Vagina (tissue), 1 donor: ENCODE data around the genes SMYD3, SCCPDH, ZNF669, ZNF496 and OR1C1.

DNA sequence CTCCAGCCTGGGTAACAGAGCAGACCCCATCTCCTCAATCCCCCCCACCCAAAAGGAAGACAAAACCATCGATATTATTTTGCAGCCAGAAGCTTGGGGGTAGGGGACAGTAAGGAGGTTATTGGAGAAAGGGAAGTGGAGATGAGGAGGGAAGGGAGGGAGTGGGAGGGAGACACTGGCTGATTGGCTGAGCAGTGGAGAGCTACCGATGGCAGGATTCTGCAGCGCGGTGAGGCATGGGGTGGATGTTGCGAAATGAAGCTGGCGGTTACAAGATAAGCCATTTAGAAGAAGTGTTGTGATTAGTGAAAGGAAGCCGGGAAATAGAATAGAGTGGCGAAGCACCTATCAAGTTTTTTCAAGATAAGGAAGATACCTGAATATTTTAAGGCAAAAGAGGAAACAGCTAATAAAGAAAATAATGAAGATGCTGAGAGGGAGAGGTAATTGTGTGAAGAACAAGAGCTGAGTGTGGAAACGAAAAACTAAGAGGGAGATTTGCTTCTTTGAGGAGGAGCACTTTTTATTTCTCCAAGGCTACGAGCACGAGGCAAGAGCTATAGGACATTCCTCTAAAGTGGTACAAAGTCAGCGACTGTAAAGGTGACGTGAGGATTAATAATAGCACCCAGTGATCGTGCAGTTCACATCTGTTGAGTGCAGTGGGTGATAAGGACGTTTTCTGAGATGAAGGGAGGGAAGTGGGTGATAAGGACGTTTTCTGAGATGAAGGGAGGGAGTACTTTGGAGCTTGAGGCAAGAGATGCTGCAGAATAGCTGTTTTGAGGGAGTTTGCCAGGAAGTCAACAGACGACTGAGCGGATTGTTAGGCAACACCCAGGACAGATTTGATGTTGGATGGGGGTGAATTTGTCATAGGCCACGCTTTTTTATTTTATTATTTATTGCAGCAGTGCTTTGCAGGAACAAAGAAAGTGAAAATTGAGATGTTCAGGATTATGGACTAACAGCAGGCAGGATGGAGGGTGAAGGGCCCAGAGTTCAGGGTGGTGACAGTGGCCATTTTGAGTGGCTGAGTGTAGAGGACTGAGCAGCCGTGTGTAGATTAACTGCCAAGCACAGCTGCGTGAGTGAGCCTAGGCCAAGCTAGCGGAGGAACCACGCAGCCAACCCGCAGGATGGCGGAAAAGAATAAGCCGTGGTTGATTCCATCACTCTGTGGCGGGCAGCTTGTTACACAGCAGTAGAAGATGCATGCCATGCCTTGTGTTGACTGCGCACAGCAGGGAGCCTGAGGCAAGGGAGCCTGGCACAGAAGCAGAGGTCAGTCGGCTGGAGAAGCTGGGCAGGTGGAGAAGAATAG lies 82.3 kb downstream of the EFCAB2 start:
- PRO-cap, result no peak
- RAMPAGE, long total RNA, result no peak

DNA sequence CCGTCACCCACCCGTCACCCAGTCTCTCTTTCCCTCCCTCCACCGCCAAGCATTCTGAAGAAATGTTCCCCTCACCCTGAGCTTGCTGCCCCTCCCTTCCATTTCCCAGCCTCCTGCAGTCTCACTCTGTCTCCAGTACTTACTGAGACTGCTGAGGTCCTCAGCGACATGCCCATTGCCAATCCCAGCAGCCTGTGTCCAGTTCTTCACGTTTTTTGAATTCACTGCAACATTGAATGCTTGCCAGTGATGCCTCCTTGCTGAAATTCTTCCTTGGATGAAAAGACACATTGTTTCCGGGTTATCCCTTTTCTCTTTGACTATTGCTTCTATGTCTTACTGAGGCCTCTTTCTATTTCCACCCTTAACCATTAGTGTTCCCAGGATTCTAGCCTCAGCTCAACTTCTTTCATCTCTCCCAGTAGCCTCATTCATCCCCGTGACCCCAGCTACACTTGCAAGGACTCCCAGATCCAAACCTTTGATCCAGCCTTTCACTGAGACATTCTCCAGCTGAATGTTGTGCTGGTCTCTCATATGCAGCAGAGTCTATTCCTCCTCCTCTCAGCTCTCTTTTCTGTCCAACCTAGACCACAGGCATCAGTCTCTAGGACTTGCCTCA lies 46.5 kb upstream of the KIF26B start:
- PRO-cap, result no peak
- RAMPAGE, long total RNA, result no peak

GRCh38 chr1:245257519-245257741 lies 102.6 kb downstream of the KIF26B start:
- PRO-cap, result no peak
- RAMPAGE, long total RNA, result no peak

DNA sequence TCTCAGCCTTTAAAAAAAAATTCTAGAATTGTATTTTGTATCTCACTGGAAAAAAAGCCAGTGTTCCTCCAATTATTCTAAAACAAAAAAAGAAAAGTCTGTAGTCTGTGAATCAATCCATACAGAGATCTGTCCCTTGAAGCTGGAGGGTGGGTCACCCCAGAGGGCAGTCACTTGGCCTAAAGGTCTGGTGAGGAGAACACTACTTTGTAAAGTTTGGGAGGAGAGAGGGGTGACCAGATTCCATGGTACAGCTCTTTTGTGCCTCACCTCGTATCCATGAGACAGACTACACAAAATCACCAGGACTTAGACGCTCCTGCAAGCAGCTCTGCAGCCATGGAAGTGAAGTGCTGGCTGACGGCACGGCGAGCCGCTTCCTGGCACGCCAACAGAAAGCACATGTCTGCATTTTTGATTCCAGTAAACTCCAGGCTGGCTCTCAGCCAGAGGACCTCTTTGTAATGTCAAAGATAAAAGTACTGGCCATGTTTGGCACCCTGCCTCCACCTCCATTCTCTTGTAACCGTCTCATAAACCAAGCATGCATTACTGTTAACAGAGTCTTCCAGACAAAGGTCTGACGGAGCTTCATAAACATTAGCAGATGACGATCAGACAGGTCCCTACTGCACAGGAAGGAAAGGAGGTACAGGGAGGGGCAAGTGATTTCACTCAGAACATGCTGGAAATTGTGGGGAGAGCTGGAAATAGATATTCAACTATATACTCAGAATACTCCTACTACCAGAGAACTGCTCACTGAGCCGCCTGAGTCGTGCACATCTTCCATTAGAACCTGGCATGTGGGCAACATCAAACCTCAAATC lies 632.2 kb downstream of the SMYD3 start:
- PRO-cap, result no peak
- RAMPAGE, long total RNA, result no peak

GRCh38 chr1:246116939-246118043 lies 389.8 kb downstream of the SMYD3 start:
- PRO-cap, result no peak
- RAMPAGE, long total RNA, result start-site peak on the minus strand at chr1:246117206-246117544, 6 reads

- PRO-cap, result bidirectional peak, plus-strand start at chr1:246507366, minus-strand start at chr1:246507272
- RAMPAGE, long total RNA, result start-site peak on the minus strand at chr1:246507272-246507289, 70 reads
Measured at GRCh38 chr1:246506304-246507497, at the start of gene SMYD3. Gene SMYD3 (minus strand): TSS chr1:246507279.

DNA sequence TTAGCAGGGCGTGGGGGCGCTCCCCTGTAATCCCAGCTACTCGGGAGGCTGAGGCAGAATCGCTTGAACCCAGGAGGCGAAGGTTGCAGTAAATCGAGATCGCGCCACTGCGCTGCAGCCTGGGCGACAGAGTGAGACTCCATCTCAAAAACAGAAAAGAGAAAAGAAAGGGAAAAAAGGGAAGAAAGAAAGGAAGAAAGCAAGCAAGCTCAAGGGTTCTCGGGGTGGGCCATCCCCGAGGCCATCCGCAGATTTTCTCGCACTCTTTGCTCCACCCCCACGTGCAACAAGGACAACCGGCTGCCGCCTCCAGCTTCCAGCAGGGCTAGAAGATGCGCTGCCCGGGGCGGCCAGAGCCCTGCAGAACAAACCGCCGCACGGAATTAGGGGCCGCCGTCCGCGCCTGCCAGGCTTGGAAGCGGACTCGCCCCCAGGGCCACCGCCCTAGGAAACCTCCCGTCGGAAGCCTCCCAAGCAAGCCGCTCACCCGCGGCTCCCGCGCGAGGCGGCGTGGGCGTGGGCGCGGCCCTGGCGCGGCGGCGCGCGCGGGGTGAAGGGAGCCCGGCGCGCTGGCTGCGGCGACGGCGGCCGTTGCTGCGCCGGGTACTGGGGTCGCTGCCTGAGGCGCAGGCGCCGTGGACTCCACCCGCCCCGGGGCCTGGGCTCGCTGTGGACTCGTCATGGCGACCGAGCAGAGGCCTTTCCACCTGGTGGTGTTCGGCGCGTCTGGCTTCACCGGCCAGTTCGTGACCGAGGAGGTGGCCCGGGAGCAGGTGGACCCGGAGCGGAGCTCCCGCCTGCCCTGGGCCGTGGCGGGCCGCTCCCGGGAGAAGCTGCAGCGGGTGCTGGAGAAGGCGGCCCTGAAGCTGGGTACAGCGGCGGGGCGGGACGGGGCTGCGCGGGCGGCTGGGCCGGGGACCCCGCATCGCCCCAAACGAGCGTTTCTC lies at the start of gene SCCPDH:
TSS of gene SCCPDH (plus strand) at position 667 of the 947 bp plus-strand sequence.
- PRO-cap, result unidirectional peak, plus-strand start at position 353 of the sequence; bidirectional peak, plus-strand start at position 645 of the sequence, minus-strand start at position 608 of the sequence
- RAMPAGE, long total RNA, result start-site peak on the plus strand centred at position 658 of the sequence, 29 bp wide, 593 reads

DNA sequence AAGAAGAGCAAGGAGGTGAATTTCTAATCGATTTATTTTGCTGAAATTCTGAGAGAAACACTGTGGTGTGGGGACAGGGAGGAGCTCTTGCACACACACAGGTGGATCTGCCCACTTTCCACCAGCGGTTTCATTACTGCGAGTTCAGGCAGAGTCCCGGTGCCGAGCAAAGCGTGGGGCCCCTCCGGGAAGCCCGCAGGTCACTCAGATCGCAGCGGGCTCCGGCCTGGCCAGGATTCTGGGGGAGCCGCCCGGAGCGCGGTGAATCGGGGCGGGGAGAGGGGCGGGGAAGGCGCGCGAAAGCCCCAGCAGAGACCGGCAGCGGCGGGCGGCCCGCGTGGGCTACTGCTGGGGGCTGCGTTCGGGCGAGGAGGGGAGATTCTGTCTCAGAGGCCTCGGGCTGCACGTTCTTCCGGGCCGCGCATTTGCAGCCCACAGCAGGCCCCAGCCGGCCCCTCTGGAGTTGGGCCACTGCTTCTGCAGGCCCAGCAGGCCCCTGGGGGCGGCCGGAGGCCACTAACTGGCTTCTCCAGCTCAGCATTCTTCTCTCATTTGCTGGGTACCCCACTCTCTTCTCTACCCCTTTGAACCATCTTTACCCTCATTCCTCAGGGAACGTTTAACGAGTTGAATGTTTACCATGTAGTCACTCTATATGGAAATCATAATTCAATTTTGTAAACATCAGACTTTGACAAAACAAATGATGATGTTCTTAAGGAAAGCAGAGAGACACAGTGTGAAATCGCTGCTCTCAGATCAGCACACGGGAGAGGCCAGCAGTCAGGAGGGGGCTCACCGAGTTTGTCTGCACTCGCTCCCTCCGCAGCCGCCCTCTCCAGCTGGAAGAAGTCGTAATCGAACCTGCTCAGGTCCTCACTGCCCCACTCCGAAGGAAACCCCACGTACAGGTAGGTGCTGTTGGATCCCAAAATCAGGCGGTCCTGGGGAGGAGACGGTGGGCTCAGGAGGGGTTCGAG lies 64.9 kb downstream of the SCCPDH start:
- PRO-cap, result no peak
- RAMPAGE, long total RNA, result no peak

- PRO-cap, result no peak
- RAMPAGE, long total RNA, result start-site peak on the minus strand at chr1:246902747-246902809, 17 reads
Measured at GRCh38 chr1:246902580-246903169, 29.1 kb downstream of the AHCTF1 start.

GRCh38 chr1:246912967-246913840 lies 18.5 kb downstream of the AHCTF1 start:
- PRO-cap, result no peak
- RAMPAGE, long total RNA, result no peak

DNA sequence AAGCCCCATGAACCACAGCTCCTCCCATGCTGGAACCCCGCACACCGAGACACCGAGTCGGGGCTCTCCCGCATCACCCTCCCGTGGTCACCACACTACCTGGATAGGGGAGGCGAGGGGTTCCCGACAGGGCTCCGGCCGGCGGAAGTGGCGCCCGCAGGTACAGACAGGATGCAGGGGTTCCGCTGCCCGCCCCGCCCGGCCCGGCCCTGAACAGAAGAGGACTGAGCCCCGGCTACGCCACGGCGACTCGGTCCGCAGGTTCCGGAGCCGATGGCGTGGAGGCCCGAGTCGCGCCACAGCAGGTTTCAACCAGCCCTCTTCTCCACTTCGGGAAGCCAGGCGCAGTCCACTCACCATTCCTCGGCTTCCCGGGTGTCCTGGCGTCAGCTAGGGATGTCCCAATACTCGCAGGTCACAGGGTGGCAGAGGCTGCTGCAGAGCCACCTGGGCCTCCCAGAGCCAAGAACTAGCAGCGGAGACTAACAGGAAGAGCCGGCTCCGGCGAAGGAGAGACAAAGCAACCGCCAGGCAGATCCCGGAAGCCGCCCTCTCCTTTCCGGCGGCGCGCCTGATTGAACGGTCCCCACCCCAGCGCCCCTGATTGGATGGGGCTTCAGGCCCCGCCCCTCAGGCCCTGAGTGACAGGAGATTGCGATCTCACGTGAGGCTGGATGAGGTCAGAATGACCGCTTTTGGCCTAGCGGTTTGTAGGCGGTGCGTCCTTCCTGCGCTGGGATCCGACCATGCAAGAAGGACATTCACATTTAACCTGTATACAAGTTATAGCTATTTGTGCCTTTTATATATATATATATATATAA lies at the start of gene ZNF669:
TSS of gene ZNF669 (minus strand) at position 517 of the 824 bp plus-strand sequence.
- PRO-cap, result bidirectional peak, plus-strand start at position 711 of the sequence, minus-strand start at position 484 of the sequence
- RAMPAGE, long total RNA, result start-site peak on the minus strand centred at position 481 of the sequence, 34 bp wide, 27 reads

DNA sequence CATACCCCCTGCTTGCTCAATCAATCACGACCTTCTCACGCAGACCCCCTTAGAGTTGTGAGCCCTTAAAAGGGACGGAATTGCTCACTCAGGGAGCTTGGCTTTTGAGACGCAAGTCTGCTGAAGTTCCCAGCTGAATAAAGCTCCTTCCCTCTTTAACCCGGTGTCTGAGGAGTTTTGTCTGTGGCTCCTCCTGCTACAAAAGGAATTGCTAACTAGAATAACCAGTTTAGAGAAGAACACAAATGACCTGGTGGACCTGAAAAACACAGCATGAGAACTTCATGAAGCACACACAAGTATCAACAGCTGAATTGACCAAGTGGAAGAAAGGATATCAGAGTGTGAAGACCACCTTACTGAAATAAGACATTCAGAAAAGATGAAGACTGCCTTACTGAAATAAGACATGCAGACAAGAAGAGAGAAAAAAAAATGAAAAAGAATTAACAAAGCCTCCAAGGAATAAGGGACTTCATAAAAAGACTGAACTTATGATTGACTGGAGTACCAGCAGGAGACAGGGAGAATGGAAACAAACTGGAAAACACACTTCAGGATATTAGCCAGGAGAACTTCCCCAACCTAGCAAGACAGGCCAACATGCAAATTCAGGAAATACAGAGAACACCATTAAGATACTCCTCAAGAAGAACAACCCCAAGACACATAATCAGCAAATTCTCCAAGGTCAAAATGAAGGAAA lies 28.8 kb upstream of the ZNF669 start:
- PRO-cap, result no peak
- RAMPAGE, long total RNA, result start-site peak on the plus strand centred at position 172 of the sequence, 164 bp wide, 12 reads; start-site peak on the plus strand centred at position 466 of the sequence, 133 bp wide, 5 reads

DNA sequence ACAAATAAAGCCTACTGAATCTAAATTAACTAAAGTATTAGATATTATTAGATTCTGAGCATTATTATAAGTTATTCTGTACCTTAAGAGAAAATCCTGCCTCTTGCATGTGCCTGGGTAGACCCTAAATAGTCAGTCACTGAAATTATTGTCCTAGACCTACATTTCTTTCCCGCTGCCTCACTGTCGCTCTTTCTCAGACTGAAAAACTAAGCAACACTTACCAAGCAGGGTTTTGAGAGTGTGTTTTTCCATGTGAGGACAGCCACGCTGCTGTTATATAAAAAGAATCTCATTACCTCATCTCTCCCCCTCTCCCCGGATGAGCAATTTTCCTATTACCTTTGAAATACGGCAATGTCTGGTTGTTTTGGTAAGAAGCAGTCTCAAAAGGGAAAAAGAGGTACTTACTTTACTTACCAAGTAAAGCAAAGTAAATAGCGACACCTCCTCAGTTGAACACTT lies 71.6 kb upstream of the ZNF124 start:
- PRO-cap, result unidirectional peak, minus-strand start at position 198 of the sequence
- RAMPAGE, long total RNA, result no peak

- PRO-cap, result no peak
- RAMPAGE, long total RNA, result no peak
Measured at GRCh38 chr1:247299883-247300426, 31.7 kb downstream of the ZNF496 start.

DNA sequence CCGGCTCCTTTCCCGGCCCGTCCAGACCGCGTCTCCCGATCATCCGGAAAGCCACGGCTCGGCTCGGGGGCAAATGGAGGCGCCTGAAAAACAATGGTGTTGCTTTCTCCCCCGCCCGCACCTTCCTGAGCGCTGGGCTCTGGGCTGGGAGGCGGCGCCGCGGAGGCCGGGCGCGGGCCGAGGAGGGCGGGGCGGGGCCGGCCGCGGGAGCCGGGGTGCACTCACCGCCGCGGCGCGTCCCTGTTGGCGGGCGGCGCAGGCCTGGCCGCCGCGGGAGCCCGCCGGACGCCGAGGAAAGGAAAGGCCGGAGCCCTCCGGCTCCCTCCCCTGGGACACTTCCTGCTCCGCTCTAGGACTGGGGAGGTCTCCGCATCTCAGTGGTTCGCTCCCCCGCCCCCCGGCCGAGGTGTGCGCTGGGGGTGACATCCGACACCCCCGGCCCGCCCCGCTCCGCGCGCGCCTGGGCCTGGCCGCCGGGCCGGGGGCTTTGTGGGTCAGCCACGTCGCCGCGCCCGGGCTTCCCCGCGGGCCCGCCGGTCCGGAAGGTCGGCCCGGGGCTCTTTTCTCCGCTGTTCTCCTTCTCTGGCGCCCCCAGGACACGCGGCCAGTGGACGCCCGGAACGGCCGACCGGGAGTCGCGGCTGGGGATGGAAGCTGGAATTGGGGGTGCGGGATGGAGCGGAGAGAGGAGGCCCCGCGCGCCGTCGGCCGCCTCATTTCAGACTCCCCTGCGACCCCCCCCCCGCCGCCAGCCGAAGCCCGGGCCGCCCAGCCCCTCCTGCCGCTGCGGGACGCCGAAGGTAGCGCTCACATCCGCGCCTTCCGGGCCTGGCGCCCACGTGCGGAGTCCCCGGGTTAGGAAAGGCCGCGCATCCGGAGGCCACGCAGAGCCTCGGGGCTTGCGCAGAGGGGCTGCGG lies at the start of gene ZNF496:
TSS of gene ZNF496 (minus strand) at position 303 of the 918 bp plus-strand sequence.
- PRO-cap, result bidirectional peak, plus-strand start at position 180 of the sequence, minus-strand start at position 127 of the sequence; bidirectional peak, plus-strand start at position 453 of the sequence, minus-strand start at position 303 of the sequence; bidirectional peak, plus-strand start at position 847 of the sequence, minus-strand start at position 730 of the sequence
- RAMPAGE, long total RNA, result start-site peak on the minus strand centred at position 47 of the sequence, 277 bp wide, 17 reads

DNA sequence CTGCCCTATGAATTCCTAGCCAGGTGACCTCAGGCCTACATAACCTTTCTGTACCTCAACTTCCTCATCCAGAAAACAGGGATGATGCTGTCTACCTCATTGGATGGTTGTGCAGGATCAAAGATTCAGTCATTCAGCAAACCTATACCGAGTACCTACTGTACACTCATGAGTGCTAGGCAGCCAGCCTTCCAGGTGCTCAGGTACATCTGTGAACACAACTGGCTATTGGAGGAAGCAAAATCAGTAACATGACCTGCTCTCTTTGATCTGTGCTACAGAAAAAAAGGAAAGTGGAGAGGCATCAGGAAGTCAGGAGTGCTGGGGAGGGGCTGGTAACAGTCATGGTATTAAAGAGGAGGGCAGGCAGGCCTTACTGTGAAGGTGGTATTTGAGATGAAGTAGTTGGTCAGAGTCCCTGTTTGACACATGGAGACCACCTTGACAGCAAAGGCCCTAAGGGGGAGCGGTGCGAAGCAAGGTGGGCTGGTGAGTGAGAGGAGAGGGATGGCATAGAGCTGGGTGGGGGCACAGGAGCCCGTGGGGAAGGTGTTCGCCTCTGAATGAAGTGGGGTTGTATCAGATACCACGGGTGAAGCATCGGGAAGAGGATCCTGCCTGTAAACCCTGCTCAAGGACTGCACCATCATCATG lies 2.2 kb upstream of the ZNF496 start:
- PRO-cap, result no peak
- RAMPAGE, long total RNA, result start-site peak on the plus strand centred at position 377 of the sequence, 106 bp wide, 9 reads; start-site peak on the plus strand centred at position 553 of the sequence, 38 bp wide, 7 reads

DNA sequence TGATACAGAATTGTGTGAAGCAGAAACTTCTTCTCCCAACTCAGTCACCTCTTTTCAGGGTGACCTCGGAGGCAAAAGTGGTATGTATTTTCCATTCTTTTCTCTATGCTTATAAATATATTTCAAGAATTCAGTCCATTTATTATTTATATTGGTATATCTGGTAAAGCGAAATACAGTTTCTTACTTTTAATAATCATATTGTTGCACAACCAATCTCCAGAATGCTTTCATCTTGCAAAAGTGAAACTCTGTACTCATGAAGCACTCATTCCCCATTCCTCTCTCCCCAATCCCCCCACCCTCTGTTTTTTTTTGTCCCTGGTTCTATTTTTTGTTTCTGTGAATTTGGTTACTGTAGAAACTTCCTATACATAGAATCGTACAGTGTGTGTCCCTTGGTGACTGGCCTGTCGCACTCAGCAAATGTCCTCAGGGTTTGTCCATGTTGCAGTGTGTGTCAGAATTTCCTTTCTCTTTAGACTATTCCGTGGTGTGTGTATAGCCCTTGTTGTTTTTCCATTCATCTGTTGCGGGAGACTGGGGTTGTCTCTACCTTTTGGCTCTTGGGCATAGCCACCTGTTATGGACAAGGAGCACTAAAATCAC lies 7.9 kb upstream of the NLRP3 start:
- PRO-cap, result no peak
- RAMPAGE, long total RNA, result no peak

GRCh38 chr1:247424382-247425047 lies 8.5 kb downstream of the NLRP3 start:
- PRO-cap, result no peak
- RAMPAGE, long total RNA, result no peak

DNA sequence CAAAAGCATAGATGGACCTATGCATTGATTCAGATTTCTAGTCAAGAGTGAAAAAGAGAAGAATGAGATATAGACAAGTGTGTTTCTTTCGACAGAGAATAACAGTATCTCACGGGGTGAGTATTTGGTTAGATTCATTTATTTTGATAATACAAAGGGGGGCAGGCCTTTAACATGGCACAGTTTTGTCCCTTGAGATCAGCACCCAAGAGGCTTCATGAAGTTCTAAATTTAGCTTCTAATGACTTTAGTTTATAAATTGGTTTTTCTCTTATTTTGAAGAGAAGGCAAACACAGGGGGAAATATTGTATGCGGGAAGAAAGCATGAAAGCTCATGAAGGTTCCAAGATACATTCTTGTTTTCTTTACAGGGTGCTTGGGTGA lies at the start of gene OR1C1:
TSS of gene OR1C1 (minus strand) at position 90 of the 385 bp plus-strand sequence.
- PRO-cap, result no peak
- RAMPAGE, long total RNA, result no peak

DNA sequence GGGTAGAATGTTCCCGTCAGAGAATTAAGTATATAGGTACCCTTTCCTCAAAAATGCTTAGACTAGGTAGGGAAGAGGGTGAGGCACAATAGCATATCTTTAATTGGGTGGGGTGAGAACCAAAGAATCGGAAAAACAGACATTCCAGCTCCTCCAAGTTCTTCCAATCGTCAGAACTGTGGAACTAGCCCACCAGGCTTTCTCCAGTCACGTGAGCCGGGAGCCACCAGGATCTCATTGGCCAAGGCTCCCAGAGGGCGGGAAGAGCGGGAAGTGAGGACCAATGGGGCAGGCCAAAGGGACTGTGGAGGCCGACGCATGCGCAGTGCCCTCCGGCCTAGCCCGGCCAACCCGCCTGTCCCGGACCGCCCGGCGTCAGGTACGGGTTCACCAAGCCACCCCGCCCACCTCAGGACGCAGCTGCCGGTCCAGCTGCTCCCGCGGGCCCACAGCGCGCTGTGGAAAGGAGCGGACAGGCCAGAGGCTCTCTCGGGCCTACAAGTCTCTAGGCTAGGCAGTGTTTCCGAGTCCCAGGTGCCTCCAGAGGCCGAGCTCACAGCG lies 36.2 kb upstream of the OR2T27 start:
- PRO-cap, result no peak
- RAMPAGE, long total RNA, result no peak